ENCODE measurements around the gene ZNF407.

- PRO-cap, result bidirectional peak, plus-strand start at chr18:74597434, minus-strand start at chr18:74597392; bidirectional peak, plus-strand start at chr18:74597870, minus-strand start at chr18:74597835
- RAMPAGE, long total RNA, 4 experiments, result start-site peak on the plus strand in 1 of 4 experiments, at chr18:74597869-74597907 at its widest, 102 reads per replicate; start-site peak on the minus strand in 3 of 4 experiments, at chr18:74597563-74597693 at its widest, 12 to 26 reads per replicate
Observed at GRCh38 chr18:74597007-74598023, at the start of gene ZNF407. Gene ZNF407, plus strand, starts transcription at chr18:74597870.

DNA sequence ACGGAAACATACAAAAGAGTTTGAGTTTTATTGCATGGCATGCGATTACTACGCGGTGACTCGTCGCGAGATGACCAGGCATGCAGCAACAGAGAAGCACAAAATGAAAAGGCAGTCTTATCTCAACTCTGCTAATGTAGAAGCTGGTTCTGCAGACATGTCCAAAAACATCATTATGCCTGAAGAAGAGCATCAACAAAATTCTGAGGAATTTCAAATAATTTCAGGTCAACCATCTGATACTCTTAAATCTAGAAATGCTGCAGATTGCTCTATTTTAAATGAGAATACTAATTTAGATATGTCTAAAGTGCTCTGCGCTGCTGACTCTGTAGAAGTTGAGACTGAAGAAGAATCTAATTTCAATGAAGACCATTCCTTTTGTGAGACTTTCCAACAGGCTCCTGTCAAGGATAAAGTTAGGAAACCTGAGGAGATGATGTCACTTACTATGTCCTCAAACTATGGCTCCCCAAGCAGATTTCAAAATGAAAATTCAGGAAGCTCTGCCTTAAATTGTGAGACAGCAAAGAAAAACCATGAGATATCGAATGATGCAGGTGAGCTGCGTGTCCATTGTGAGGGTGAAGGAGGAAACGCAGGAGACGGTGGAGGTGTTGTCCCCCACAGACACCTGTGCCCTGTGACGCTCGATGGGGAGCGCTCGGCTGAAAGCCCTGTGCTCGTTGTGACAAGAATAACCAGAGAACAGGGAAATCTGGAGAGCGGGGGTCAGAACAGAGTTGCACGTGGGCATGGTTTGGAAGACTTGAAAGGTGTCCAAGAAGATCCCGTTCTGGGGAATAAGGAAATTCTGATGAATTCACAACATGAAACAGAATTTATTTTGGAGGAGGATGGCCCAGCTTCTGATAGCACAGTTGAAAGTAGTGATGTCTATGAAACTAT is 36.7 kb downstream of the ZNF407 start:
- PRO-cap, result no peak
- RAMPAGE, long total RNA, 4 experiments, result no peak in any of the 4 experiments

- PRO-cap, result unidirectional peak, plus-strand start at chr18:74868671
- RAMPAGE, long total RNA, 4 experiments, result no peak in any of the 4 experiments
Observed at GRCh38 chr18:74868456-74868829, 270.8 kb downstream of the ZNF407 start.

GRCh38 chr18:74951092-74951807 is 257.7 kb downstream of the PTGR3 start:
- PRO-cap, result no peak
- RAMPAGE, long total RNA, 4 experiments, result no peak in any of the 4 experiments

- PRO-cap, result no peak
- RAMPAGE, long total RNA, 4 experiments, result no peak in any of the 4 experiments
Observed at GRCh38 chr18:75169986-75170812, 38.7 kb downstream of the PTGR3 start.

GRCh38 chr18:75216555-75217235 is 6.1 kb downstream of the TSHZ1 start:
- PRO-cap, result no peak
- RAMPAGE, long total RNA, 4 experiments, result no peak in any of the 4 experiments

DNA sequence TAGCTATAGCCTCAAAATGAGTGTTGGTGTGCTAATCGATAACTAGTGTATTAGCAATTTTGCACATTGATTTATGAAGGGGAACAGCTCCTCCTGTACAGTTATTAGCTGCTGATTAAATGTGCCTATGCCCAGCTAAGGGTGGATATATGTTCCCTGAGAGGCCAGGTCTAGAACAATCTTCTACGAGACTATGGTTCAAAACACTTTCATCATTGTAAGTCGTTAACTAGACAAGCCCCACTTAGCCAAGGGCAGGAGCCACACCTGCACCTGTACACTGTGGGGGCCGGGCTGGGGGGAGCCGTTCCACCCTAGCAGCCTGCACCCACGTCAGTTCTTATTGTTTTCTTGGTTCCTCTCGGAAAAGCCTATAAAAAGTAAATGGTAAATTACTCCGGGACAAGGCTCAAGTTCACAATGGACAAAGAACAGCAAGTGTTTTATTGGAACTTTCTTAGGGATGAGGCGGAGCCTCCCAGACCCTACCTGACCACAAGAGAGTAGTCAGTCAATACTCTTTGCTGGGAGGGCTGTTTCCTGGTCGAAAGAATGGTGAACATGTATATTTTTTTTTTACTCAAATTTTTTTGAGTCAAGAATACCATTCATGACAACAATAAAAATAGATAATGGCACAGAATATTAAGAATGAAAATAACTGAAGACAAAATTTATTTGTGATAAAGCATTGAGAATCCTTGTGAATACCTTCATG is 7.9 kb downstream of the TSHZ1 start:
- PRO-cap, result no peak
- RAMPAGE, long total RNA, 4 experiments, result no peak in any of the 4 experiments

DNA sequence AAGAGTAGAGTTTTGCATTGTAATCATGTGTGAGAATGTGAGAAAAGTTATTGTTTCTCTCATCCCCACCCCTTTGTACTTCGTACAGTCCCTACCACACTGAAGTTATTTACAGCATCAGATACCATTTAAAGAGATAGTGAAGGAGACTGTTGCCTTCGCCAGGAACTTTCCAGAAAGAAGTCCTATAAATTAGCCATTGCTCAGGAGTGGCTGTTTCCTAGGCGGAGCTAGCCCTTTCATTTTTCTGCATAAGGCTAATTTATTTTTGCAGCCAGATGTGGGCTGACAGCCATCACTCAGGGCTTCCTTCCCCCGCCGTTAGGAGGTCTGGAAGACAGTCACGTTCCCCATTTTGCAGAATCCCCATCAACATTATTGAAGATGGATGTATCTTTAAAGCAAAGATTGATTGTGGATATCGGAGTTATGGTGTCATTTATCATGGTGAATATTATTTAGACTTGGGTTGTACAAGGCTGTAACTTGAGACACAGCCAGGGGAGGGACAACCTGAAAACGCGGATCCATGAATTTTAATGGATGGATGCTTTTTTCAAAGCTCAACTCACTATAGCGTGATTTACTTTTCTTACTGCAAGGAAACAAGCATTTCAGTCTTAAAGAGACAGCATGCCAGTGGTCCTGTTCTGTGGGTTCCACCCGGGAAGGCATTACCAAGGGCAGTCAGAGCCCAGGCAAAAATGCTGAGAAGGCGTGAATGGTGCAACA is 17.2 kb downstream of the TSHZ1 start:
- PRO-cap, result no peak
- RAMPAGE, long total RNA, 4 experiments, result no peak in any of the 4 experiments

- PRO-cap, result no peak
- RAMPAGE, long total RNA, 4 experiments, result no peak in any of the 4 experiments
Observed at GRCh38 chr18:75247558-75248568, 37.3 kb downstream of the TSHZ1 start.

GRCh38 chr18:75638281-75639305 is 211.1 kb upstream of the SMIM21 start:
- PRO-cap, result no peak
- RAMPAGE, long total RNA, 4 experiments, result no peak in any of the 4 experiments

DNA sequence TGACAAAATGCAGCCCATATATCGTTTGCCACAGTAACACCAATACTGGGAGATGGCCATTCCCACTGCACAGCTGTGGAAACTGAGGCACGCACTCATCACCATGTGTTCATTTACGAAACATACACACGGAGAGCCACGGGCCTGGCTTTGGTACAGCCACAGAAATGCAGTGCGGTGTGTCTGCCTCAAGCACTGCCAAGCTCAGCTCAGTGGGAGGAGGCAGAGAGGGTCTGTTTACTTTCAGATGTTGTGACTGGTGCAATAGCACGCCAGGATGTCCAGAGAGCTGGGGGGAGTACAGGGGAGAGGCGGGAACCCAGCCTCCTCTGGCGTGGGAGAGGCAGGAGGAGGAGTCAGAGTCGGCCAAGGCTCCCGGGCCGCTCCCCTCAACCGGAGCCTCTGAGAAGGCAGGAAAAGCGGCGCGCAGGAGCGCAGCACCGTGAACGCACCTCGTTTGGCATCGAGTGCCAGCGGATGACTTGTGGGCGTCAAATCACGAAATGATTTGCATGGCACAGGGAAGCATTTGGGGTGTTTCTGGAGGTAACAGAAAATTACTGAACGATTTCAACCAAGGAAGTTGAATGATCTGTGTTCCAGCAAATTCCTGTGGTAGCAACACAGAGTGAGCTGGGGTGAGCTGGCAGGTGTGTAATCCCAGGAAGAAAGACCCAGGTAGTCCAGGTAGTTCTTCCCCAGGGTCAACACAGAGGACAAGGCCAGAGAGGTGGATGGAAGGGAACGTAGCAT is 143.0 kb downstream of the ZNF516 start:
- PRO-cap, result no peak
- RAMPAGE, long total RNA, 4 experiments, result no peak in any of the 4 experiments

DNA sequence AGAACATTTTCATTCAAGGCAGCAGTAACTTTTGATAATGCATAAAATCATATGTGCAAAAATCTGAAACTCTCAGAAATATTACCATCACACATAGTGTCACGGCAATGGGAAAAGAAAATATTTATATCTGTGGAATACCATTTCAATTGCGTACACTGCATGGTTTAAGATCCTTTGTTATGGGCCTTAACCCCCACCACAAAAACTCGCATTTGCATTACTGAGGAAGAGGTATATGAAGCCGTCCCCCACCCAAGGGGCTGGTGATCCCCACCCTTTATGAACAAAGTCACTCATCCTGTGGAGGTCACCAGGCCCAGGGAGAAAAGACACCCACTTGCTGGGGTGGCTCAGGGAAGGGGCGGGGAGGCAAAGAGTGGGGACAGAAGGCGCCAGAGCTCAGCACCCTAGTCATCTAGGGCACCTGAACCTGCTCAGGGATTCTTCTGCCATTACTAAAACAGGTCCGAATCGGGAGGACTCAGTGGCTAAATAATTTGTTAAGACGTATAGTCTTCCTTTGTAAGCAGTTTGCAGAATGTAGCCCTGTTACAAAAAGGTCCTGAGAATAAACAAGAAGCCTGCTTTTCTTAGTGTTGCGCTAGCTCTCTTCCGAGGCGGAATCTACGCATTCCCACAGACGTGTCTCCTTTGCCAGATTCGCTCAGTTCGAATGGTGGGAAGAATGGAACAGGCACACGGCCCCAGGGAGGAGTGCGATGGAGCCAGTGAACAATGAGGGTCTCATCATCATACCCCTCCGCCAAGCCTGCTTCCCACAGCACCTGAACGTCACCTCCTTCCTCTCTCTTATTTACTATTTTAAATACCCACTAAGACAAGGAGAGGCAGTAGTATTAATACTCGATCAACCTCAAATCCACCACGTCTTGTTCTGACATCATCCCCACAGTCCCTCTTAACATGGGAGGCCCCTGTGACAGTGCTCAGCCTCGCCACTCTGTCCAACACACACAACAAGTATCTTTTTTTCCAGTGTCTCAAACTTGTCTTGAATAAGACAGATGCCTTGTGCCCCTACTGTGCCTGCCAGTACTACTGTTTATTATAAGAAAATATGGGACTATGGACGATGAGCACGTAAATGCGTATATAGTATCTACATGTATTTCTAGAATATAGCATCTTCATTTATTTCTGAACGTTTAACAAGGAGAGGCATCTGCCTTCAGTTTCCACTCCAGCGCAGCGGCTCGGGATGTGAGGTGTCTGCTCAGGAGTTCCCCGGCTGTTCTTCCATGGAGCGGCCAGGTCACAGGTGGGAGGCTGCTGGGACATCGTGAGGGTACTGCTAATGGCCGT is 133.4 kb downstream of the ZNF516 start:
- PRO-cap, result no peak
- RAMPAGE, long total RNA, 4 experiments, result no peak in any of the 4 experiments

DNA sequence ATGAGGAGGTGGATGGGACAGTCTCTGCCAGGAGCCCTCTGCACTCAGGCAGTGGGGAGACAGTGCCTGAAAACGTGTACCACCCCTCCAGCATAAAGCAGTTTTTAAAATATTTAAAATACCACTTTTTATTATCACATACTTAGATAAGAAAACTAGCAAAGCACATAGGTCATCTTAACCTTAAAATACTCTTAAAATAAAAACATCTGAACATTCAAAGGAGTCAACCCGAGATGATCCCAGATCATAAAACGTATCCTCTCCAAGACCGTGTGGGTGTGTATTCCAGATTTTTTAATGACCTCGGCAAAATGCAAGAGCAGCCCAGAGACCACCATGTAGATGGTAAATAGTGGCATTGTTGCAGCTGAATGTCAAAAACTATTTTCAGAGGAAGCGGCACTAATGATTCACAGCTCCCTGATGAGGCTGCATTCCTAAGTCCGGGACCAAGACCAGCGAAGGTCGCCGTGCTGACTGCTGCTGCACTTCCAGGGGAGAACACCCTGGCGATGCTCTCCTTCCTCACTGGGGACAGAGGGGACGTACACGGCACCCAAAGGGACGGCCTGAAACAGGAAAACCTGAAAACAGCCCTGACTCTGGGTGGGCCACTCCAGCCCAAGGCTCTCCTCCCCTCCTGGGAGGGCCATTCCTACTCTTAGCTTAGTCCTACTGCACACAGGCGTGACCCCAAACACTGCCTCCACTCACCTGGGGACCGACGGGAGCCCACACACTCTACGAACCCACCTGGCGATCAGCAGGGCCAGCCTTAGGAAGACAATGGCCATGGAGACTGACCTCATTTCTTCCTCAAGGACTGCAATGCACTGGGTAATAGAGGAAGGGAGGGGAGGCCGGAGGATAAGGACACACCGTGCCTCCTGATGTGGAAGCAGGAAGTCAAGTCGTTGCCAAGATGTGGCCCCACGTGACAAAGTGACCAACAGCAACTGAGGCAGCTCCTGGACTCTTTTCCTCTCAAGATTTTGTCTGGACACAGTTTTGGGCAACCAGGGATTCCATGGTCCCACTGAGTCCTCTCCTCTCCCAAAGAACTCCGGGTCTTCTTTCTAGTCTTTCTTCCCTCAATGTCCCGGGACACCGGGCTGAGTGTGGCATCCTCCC is 82.9 kb downstream of the ZNF516 start:
- PRO-cap, result no peak
- RAMPAGE, long total RNA, 4 experiments, result no peak in any of the 4 experiments

- PRO-cap, result no peak
- RAMPAGE, long total RNA, 4 experiments, result start-site peak on the minus strand in 1 of 4 experiments, at chr18:76470737-76470769 at its widest, 33 reads per replicate
Observed at GRCh38 chr18:76470469-76471020, 24.5 kb downstream of the ZNF516 start.

DNA sequence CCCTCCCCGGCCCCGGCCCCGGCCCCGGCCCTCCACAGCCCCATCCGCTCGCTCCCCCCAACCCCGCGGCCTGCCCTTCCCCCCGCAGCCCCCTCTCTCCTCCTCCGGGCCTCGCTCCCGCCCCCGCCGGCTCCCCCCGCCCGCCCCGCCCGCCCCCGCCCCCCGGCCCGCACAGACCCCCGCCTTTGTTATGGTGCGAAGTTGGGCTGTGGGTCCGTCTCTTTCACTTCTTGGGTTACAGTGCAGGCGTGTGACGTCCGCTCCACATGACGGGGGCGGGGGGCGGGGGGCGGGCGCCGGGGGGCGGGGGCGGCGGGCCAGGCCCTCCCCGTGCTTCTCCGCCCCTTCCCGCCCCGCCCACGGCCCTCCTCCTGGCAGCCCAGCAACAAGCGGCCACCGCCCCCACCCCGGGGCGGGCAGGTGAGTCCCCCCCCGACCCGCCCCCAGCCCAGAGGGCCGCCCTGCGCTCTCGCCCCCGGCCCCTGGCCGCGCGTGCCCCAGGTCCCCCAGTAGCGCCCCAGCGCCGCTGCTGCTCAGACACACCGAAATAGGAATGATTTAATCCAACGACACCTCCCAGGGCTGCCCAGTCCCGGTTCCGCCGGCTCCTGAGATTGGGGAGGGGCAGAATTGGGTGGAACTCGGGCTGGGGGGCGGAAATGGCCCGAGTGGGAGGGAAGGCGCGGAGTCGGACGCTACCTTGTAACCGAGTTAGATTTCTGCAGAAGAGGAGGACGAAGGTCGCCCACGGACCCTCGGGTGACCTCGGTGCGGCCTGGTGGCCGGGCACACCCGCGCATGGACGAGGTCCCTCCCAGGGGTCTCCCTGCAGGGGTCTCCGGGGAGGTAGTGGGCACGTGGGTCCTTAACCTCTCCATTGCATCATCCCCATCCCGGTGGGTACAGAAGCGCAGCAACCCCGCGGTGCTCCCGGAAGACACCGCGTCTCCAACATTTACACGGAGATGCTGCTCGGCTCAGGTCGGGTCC is 3.5 kb downstream of the ZNF516 start:
- PRO-cap, result bidirectional peak, plus-strand start at position 226 of the sequence, minus-strand start at position 237 of the sequence; bidirectional peak, plus-strand start at position 561 of the sequence, minus-strand start at position 555 of the sequence; bidirectional peak, plus-strand start at position 714 of the sequence, minus-strand start at position 610 of the sequence
- RAMPAGE, long total RNA, 4 experiments, result start-site peak on the plus strand in 1 of 4 experiments, centred at positions 362 to 718 of the sequence, 6 to 8 reads per replicate; start-site peak on the minus strand in 4 of 4 experiments, centred at positions 249 to 737 of the sequence, 5 to 47 reads per replicate

GRCh38 chr18:76678363-76678644 is 144.1 kb upstream of the ZNF236 start:
- PRO-cap, result no peak
- RAMPAGE, long total RNA, 4 experiments, result no peak in any of the 4 experiments

- PRO-cap, result no peak
- RAMPAGE, long total RNA, 4 experiments, result no peak in any of the 4 experiments
Observed at GRCh38 chr18:76822203-76822335, 288 bp upstream of the ZNF236 start.

DNA sequence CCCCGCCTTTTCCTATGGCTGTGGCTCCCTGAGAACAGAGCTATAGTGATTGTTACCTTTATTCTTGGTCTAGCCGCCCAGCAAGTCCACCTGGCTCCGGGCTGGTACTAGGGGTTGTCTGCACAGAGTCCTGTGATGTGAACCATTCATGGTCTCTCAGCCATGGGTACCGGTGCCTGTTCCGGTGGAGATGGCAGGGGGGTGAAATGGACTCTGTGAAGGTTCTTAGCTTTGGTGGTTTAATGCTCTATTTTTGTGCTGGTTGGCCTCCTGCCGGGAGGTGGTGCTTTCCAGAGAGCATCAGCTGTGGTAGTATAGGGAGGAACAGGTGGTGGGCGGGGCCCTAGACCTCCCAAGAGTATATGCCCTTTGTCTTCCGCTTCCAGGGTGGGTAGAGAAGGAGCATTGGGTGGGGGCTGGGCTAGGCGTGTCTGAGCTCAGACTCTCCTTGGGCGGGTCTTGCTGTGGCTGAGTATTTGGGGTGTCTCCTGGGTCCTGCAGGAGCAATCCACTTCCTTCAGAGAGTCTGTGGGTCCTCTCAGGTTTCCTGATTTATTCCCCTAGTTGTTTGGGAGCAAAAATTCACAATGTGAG is 143.3 kb downstream of the ZNF236 start:
- PRO-cap, result no peak
- RAMPAGE, long total RNA, 4 experiments, result no peak in any of the 4 experiments

DNA sequence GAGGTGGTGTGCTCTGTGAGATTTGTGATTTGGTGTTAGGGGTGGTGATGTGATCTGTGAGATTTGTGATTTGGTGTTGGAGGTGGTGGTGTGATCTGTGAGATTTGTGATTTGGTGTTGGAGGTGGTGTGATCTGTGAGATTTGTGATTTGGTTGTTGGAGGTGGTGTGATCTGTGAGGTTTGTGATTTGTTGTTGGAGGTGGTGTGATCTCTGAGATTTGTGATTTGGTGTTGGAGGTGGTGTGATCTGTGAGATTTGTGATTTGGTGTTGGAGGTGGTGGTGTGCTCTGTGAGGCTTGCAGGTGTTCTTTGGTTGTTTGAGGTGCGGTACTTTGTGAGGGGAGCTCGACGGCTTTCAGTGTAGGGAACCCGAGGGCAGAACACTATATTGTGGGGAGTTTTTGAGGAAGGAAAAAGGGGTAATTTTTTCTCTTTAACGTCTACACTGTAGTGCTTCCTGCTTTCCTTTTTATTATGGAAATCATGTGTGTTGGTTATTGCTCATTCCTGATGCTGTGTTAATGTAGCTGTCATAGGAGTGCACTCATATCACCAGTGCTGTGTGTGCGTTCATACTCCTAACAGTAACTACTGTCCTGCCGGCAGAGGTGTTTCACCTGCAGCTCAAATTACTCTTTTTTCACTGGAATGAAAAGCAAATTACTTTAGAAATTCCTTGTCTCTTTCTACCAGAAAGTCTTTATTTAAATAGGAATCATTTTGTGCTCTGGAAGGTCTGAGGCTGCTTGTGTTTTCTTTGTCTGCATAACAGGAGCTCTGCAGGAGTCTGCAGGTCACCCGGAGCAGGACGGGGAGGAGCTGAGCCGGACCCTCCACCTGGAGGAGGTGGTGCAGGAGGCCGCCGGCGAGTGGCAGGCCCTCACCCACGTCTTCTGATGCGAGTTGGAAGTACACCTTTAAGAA is 145.3 kb downstream of the ZNF236 start:
- PRO-cap, result no peak
- RAMPAGE, long total RNA, 4 experiments, result no peak in any of the 4 experiments

- PRO-cap, result no peak
- RAMPAGE, long total RNA, 4 experiments, result no peak in any of the 4 experiments
Observed at GRCh38 chr18:76976911-76977700, 154.7 kb downstream of the ZNF236 start.

Measured in suprapubic skin (tissue), 4 donors.